Pulmonary lymph node (tissue), 1 donor: ENCODE data around the genes CTNNBIP1, CORT and DFFA.

DNA sequence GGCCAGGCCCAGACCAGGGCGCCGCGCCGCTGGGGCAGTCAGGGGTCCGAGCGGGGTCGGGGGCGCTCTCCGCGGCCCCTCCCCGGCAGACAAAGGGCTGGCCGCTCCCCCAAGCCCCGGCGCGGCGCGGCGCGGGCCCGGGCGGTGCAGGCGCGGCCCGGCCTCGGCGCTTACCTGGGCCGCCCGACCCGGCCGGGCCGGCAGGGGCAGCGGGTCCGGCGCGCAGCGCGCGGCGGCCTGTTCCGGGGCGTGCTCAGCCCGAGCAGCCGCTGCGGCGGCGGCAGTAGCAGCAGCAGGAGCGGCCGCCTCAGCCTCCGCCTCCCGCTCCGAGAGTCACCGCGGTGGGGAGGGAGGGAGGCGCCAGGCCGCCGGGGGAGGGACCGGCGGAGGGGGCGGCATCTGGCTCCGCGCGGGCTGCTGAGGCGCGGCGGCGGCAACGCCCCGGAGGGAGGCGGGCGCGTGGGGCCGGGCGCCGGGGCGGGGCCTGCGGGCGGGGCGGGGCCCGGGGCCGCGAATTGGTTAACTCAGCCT lies at the start of gene CTNNBIP1:
Gene CTNNBIP1, minus strand, starts transcription at position 349 of the 531 bp plus-strand sequence.
- PRO-cap: unidirectional peak, minus-strand start at position 255 of the sequence; bidirectional peak, plus-strand start outside the sequence, minus-strand start at position 328 of the sequence

DNA sequence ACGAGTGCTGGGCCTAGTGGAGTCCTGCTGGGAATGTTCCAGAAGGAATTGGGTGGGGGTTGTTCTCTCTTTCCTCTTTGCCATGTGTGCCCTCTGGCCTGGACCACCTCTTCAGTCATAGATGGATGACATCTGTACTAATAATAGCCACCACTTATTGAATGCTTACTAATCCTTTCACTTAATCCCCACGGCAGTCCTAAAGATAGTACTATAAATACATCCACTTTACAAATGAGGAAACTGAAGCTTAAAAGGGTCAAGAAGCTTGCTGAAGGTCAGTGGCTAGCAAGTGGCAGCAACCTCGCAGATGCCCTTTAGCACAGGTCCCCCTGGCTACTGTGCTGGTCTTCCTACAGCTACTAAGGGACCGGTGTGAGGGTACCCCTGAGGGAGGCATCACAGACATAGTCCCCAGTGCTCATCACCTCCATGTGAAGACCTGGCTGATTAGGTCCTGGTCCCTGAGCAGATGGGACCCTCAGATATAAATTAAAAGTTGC lies 55.2 kb upstream of the KIF1B start:
- PRO-cap: no peak

- PRO-cap: no peak
Measured at GRCh38 chr1:10310585-10311095, 88.2 kb upstream of the PGD start.

DNA sequence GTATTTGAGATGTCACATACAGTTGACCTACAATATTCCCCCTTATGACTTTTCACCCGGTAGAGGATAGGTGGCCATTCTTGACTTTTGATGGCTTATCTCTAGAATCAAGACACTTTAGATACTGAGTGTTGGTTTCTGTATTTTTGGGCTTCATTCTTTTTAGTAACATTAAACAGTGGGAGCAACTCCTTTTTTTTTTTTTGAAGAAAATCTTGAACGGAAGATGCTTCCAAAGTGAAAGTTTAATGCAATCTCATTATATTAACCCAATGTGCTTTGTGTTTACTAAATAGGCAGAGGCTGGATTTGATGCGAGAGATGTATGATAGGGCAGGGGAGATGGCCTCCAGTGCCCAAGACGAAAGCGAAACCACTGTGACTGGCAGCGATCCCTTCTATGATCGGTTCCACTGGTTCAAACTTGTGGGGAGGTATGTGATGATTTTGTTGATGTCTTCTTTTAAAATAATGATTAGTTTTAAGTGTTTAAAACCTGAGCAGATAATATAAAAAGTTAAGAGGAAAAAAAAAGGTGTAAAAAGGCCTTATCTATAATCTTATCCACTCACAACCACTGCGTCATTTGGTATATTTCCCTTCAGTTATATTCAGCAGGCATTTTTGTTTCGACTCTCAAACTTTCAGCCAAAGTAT lies 74.3 kb upstream of the PGD start:
- PRO-cap: no peak

DNA sequence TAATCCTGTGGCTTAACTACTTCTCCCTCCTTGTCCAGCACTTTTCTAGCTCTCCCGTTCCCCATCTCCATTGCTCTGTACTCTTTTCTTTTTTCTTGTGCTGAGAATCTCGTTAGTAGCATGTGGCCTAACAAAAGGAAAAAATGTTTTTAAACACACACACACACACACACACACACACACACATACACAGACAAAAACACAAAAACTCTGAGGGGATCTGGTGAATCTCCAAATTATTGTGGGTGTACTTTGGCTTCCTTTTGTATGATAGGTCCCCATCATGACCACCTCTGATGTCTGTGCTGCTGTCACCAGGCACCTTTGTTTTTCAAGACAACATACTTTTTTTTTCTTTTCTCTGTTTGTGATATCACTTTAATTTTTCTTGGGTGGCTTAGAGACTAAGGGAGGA lies 22.2 kb upstream of the PGD start:
- PRO-cap: no peak

GRCh38 chr1:10378461-10379652 lies 20.0 kb upstream of the PGD start:
- PRO-cap: no peak

DNA sequence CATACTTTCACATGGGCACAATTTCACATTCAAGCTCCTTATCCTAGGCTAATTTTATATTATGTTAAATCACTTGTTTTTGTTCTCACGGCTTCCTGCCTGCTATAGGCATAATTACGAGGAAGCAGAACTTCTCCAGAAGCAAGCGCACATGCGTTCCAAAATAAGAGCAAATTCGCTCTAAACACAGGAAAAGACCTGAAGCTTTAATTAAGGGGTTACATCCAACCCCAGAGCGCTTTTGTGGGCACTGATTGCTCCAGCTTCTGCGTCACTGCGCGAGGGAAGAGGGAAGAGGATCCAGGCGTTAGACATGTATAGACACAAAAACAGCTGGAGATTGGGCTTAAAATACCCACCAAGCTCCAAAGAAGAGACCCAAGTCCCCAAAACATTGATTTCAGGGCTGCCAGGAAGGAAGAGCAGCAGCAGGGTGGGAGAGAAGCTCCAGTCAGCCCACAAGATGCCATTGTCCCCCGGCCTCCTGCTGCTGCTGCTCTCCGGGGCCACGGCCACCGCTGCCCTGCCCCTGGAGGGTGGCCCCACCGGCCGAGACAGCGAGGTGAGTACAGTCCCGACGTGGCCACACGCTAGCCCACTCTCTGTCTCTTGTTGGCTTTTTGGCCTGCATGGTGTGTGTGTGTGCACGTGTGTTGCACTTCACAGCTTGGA lies at the start of gene CORT:
Gene CORT, plus strand, starts transcription at position 271 of the 672 bp plus-strand sequence.
- PRO-cap: no peak

DNA sequence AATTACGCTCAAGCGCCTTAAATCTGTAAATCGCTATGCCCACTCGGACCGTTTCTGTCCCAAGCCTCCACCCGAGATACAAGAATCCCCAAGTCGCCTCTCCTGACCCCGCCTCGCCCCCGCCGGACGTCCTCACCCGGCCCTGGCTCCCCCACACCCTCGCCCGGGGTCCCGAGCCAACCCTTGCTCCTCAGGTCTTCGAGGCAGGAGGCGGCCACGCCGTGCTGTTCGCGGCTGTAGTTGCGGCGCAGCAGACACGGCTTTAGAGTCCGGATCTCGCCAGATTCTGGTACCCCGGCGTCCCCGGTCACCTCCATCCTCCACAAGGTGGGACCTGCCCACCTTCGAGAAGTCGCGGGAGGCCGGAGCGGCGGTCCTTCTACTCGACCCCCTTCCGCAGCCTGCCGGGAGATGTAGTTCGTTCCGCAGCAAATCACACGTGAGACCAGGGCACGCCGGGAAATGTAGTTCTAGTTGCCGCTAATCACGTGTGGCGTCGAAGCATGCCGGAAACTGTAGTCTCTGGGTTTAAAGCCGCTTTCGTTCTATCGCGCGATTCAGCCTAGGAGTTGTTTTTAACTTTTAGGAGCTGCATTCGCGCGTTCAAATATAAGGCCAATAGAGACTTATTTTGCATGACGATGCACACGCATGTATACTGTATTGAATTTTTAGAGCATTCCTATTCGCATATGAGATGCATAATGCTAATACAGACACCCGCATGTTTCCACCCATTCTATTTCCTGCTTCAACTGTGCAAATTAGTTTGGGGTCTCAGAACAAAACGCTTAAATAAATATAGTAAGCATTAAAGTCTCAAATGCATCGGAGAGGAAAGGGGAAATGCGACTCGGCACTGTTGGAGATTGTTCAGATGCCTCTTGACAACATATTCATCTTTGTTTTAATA lies at the start of gene DFFA:
Gene DFFA, minus strand, starts transcription at position 388 of the 913 bp plus-strand sequence.
- PRO-cap: bidirectional peak, plus-strand start at position 621 of the sequence, minus-strand start at position 403 of the sequence

- PRO-cap: no peak
Measured at GRCh38 chr1:10496597-10496843, 21.8 kb downstream of the PEX14 start.

- PRO-cap: no peak
Measured at GRCh38 chr1:10524796-10525823, 50.4 kb downstream of the PEX14 start.

- PRO-cap: no peak
Measured at GRCh38 chr1:10528242-10528922, 53.6 kb downstream of the PEX14 start.

DNA sequence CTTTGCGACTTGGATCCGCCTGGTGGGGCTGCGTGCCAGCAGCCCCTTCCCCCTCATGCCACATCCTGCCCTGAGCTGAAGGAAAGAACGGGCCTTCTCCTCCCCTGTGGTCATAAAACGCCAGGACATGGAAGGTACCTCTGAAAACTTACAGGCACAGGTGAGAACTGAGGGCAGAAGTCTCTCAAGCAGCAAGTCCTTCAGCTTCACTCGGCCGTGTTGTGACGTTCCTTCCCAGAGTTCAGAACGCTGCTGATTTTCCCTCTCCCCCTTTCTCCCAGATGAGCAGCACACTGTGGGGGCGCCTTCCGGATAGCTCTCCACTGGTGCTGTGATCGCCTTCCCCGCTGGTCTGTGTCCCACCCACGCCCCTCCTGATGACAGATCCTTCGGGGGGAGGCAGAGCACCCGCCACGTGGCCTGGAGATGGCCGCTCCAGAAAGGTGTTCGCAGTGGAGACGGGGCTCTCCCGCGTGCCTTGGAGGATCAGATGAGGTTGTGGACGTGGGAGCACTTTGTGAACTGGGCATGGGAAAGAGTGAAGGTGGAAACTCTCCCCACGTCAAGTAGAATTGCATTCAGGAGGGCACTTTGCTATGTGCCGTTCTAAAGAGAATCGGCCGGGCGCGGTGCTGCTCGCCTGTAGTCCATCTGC lies 141.6 kb downstream of the PEX14 start:
- PRO-cap: no peak

DNA sequence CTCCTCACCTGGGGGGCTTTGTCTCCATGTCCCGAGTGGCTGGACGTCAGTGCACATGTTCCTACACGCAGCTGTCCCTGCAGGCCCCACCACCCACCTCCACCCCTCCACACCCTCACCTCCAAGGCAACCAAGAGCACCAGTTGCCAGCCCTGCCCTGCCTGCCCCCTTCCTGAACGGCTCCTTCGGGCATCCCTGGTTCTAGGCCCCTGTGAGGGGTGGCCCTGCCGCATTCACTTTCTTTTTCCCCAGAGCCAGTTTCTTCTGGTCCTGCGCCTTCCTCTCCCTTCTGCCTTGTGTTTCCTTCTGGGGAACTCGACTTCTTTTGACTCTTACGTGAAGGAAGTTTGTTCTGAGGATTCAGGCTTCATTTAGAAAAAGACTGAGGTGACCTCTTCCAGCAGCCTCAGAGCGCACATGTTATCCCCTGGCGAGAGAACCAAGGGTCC lies 147.3 kb downstream of the PEX14 start:
- PRO-cap: no peak

- PRO-cap: no peak
Measured at GRCh38 chr1:10629502-10629771, 154.7 kb downstream of the PEX14 start.

- PRO-cap: no peak
Measured at GRCh38 chr1:10635995-10636534, 160.4 kb downstream of the CASZ1 start.

DNA sequence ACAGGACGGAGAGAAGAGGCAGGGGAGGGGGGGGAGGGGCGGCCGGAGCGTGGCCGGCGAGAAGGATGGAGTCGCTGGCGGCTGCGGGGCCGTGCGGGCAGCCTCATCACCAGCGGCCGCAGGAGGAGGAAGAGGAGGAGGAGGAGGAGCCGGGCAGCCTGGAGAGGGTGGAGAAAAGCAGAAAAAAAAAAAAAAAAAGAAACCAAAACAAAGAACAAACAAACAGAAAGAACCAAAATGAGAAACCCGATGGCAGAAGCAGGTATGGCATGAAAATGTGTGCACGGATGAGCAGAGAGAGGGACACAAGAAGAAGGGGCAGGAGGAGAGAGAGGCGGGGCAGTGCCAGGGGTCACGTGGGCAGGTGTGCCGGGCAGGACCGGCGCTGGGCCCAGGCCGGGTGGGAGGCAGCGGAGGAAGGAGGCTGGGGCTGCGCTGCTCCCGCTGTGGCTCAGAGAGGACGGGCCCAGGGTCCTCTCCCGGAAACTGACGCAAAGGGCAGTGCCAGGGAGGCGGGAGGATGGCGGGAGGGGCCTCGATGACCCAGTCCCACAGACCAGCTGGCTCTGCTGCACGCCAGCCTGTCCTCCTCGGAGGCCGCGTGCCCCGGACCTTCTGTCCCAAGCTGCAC lies 154.2 kb downstream of the CASZ1 start:
- PRO-cap: no peak

DNA sequence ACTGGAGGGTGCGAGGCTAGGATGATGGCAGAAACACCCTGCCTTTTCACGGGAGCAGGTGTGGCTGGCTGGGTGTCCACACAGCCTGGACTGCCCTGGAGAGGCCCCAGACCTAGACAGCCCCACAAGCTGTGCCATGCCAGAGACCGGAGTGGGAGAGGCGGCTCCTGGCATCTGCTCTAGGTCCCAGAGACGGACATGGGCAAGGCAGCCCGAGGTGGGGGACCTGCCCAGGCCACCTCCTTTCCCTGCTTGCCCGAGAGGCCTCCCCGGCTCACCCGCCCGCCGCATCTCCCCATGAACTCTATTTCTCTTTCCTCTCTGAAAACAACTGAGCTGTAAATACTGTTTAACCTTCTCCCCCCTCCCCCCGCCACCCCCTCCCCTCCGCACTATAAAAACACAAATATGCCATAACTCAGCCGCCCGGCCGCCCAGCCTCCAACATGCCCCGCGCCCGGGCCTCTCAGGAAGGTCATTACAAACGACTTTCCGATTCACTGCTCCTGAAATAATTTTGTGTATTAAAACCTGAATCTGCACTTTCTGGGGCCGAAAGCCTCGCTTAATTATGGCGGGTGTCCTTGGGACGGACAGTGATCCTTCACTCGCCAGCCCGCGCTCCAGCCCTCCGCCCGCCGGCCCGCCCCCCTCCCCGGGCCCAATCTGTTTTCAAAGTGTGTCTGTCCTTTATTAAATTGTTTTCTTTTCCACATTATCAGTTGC lies 124.4 kb downstream of the CASZ1 start:
- PRO-cap: no peak

- PRO-cap: no peak
Measured at GRCh38 chr1:10677021-10677933, 119.2 kb downstream of the CASZ1 start.

- PRO-cap: no peak
Measured at GRCh38 chr1:10678226-10678709, 118.2 kb downstream of the CASZ1 start.

DNA sequence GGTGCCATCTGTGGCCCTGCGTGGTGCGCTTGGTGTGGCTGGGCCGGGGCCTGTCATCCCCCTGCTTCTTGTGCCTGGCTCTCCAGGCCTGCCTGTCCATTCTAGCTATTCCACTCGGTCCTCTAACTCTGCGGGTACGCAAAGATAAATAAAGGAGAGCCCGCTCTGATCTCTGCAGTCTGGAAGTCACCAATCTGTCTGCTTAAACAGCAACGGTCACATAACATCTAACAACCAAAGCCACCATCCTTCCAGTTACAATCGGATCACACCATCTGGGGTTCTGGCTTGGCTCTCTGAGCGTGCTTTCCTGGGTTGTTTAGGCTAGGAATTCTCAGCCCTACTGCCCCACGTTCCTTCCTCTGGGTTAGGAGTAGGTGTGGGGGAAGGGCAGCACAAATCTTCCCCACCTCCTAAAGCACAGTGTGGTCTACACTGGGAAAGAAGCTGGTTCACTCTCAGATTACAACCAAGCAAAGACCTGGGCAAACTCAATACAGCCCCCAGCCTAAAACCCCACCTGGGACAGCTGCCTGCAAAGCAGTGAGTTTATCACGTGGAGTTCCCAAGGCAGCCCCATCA lies 113.5 kb downstream of the CASZ1 start:
- PRO-cap: no peak